ENCODE data around the genes SLC18A2 and PRDX3.

DNA sequence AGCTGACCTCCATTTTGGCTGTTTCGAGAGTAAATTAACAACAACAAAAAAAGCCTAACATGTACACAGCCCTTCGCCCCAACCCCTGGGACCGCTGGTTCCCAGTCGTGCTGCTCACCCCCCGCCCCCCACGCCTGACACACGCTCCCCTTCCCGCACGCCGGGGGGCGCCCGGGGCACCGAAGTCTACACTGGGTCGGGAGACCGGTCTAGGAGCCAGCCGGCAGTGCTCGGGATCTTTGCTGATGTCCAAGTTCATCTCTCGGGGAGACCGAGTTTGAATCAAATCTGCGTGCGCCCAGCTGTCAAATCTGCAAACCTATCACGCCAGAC, 1.0 kb upstream of the GFRA1 start:
- RRBS = no CpG with 5 or more reads among the region's 22 CpGs

GRCh38 chr10:116278588-116279245, 5.7 kb upstream of the GFRA1 start:
- RRBS = no CpG with 5 or more reads among the region's 10 CpGs

GRCh38 chr10:116948846-116949064, 56.2 kb downstream of the SHTN1 start:
- RRBS = no CpG with 5 or more reads among the region's 2 CpGs

GRCh38 chr10:117126346-117126566, 11.8 kb downstream of the VAX1 start:
- RRBS = 59% methylated on average over 2 of the region's 15 CpGs

DNA sequence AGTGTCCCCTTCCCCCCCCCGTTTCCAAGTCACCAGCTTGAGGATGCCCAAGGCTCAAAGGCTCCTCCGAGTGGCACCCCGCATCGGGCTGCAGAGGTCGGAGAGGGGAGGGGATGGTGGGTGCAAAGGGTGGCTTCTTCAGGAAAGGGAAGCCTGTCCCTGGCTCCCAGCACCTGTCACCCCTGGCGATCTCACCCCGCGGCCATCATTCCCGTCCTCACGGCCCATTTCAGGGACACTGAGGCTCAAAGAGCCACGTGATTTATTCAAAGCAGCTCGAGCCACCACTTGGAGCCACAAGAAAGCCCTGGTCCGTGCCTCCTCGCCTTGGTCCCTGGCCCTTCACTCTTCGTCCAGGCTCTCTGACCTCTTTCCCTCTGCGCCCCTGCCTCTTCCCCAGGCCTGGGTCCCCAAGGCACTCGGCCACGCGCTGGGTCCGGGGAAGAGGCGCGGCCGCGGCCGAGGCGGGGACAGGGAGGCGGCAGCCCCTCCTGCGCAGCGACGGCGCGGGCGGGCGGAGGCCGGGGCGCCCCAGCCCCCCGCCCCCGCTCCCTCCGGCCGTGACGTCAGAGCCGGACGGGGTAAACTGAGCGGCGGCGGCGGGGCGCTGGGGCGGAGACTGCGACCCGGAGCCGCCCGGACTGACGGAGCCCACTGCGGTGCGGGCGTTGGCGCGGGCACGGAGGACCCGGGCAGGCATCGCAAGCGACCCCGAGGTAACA, at the start of gene SLC18A2:
Gene SLC18A2 (plus strand): TSS at position 610 of the 722 bp plus-strand sequence.
- RRBS = 68% methylated on average over 29 of the region's 64 CpGs

DNA sequence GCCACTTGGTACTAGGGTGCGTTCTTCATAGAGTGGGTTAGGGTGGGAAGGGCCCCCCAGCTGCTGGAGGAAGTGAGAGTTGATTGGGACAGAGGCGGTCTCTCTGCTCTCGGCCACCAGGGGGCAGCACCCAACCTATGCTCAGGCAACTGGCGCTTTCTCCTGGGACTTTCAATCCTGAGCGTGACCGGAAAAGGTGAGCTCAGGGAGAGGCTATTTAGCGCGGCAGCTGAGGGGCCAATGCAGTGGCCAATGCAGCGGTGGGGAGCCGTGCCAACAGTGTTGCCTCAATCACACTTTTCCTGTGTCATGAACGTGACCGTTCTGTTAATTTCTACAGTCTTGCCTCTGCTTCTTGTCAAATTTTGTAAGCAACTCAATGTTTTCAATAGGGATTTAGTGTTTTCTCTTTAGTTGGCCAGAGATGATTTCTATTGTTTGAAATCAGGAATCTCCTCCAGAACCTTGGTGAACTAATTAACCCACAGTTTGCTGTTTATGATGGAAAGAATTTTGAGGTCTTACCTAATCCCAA, 67.8 kb upstream of the PDZD8 start:
- RRBS = no CpG with 5 or more reads among the region's 12 CpGs

DNA sequence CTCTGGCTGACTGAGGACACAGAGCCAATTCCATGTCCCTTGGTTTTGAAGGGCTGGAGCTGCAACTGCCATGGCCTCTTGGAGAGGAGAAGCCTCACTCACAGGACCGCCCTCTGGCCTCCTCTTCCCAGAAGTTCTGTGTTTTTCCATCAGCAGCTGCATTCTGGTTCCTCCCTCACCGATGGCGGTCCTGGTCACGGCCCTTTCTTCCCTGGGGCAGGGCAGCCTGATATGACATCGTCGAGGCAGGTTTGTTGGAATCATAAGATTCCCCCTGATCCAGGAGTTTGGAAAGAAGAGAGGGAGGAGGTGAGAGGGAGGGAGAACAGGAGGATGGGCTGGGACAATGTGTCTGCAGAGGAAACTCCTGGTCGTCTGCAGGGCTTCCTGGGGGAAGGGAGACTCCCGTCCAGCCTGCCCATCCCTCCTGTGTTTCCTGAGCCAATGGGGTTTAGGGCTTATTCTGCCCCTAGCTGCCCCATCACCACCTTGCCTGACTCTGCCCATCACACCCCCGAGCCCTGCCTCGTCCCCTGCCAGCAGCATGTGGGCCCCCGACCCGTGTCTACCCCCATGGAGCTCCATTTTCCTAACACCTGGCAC, 82.8 kb upstream of the PDZD8 start:
- RRBS = no CpG with 5 or more reads among the region's 12 CpGs

GRCh38 chr10:117461793-117462206, 80.7 kb upstream of the EMX2 start:
- RRBS = no CpG with 5 or more reads among the region's 6 CpGs

GRCh38 chr10:117554200-117554710, 11.7 kb downstream of the EMX2 start:
- RRBS = no CpG with 5 or more reads among the region's 13 CpGs

DNA sequence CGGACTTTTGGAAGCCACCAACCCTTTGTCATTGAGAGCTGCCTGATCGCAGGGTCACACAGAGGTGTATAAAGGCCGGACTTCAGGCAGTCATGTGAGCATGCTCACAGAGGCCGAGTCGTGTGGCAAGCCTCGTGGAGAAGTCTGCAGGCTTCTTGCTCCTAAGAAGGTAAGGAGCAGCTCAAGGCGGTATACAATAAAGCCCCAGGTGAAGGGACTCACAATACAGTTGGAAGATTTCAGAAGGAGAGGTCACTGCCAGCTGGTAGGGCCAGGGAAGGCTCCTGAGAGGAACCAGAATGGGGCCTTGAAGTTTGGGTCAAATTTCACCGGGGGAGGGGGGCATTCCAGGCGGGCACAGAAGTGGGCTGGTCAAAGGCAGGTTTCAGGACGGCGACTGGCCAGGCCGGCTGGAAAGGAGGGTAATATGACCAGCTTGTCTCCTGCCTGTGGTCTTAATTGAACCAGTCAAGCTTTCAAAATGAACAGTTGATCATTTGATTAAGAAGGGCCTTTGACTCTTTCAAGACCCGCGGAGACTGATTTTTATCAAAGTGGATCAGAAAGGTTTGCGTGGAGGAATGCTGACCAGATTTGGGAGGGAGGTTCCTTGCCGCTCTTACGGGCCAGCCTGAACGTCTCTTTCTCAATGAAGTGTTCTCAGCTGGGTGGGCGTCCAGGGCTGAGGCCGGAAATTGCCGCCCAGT, 178.6 kb downstream of the EMX2 start:
- RRBS = 11% methylated on average over 5 of the region's 21 CpGs

- RRBS = 0% methylated on average over 4 of the region's 31 CpGs
Observed at GRCh38 chr10:118045557-118046533, 896 bp downstream of the RAB11FIP2 start.

GRCh38 chr10:118298190-118298618, 43.9 kb downstream of the FAM204A start:
- RRBS = no CpG with 5 or more reads among the region's 5 CpGs

DNA sequence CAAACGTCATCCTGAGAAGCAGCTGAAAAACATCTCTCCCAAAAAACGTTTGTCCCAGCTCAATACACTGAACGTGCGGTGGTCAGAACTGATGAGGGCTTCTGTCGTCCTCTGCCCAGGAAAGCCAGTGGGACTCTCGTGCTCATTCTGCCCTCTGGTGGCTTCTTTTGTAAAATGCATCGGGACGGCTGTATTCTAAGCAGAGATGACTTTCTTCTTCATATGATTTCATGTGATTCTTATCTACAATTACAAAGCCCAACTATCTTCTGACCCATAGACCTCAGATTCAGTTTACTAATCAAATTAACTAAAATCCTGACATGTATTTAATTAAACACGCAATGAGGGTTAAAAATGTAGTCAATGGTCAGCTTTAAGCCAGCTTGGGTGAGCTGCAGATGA, 117.5 kb upstream of the FAM204A start:
- RRBS = no CpG with 5 or more reads among the region's 9 CpGs

- RRBS = 100% methylated on average over 1 of the region's 12 CpGs
Observed at GRCh38 chr10:118673315-118673947, 78.0 kb upstream of the PRLHR start.

- RRBS = 2% methylated on average over 9 of the region's 37 CpGs
Observed at GRCh38 chr10:118753849-118754619, 736 bp downstream of the CACUL1 start.

DNA sequence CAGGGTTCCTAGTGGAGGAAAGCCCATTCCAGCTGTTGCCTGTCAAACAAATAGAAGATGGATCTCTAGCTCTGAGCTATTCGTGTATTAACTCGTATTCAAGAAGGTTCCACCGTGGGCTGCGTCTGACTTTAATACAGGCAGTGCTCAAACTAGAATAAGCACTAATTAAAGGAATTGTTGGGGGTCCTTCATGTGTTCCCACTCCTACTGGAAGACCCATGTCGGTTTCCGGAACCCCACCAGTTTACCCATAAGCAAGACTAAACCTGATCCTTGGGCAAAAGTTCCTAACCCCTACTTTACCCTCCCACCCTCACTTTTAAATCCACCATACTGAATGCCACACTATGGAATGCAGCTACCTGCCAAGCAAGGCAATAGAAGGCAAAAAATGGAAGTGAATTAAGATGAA, 2.2 kb downstream of the NANOS1 start:
- RRBS = no CpG with 5 or more reads among the region's 6 CpGs

DNA sequence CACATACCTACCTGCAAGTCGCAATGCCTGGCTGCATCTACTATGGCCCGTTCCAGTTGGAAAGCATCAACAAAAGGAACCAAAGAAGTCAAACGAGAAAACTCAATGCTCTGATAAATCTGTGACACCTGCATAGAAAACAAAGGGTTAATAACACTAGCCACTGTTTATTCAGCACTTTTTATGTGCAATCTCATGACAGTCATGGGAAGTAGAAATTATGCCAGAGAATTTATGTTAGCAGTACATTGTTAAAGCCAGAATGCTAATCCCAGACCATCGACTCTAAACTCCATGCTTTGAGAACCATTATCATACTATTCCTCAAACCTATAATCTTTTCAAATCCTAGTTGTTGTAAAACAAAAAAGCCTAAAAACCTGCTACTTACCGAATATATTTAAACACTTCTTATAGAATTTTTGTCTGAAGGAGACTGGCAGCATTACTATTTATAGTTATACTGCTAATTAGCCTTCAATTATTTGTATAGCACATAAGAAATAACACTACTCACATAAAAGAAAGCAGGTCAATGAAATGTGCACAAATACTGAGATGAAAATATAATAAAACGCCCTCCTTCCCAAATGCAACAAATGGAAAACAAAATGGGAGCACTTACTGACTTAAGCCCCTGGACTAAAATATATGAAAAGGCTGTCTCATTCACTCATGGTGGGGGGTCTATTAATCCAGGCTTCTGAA, 20.9 kb downstream of the EIF3A start:
- RRBS = no CpG with 5 or more reads among the region's 6 CpGs

- RRBS = 1% methylated on average over 15 of the region's 50 CpGs
Observed at GRCh38 chr10:119178325-119179301, at the start of gene PRDX3. Gene PRDX3, minus strand, starts transcription at chr10:119178812.

- RRBS = no CpG with 5 or more reads among the region's 3 CpGs
Observed at GRCh38 chr10:119239136-119239335, 31.7 kb downstream of the GRK5 start.

Measured in T47D (cell line).